Gallbladder (tissue), 1 donor: Measurements from ENCODE around the genes CYBA, MVD and CDT1.

- PRO-cap: no peak
Measured at GRCh38 chr16:88331732-88332597, 50.8 kb upstream of the ZNF469 start.

DNA sequence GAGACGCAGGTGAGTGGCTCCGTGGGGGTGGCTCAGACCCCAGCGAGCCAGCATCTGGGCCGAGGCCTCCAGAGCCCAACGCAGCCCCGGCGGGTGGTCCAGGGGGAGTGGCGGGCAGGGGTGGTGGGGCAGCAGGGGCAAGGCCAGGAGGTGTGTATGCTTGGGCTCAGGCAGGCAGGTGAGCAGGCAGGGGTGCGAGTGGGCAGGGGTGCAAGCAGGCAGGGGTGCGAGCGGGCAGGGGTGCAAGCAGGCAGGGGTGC lies 28.4 kb downstream of the ZNF469 start:
- PRO-cap: no peak

DNA sequence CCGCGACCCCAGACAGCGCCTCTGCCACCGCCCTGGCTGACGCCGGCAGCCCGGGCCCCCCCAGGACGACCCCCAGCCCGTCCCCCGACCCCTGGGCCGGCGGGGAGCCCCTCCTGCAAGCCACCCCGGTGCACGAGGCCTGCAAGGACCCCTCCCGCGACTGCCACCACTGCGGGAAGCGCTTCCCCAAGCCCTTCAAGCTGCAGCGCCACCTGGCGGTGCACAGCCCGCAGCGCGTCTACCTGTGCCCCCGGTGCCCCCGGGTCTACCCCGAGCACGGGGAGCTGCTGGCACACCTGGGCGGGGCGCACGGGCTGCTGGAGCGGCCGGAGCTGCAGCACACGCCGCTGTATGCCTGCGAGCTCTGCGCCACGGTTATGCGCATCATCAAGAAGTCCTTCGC lies 15.8 kb upstream of the ZFPM1 start:
- PRO-cap: no peak

DNA sequence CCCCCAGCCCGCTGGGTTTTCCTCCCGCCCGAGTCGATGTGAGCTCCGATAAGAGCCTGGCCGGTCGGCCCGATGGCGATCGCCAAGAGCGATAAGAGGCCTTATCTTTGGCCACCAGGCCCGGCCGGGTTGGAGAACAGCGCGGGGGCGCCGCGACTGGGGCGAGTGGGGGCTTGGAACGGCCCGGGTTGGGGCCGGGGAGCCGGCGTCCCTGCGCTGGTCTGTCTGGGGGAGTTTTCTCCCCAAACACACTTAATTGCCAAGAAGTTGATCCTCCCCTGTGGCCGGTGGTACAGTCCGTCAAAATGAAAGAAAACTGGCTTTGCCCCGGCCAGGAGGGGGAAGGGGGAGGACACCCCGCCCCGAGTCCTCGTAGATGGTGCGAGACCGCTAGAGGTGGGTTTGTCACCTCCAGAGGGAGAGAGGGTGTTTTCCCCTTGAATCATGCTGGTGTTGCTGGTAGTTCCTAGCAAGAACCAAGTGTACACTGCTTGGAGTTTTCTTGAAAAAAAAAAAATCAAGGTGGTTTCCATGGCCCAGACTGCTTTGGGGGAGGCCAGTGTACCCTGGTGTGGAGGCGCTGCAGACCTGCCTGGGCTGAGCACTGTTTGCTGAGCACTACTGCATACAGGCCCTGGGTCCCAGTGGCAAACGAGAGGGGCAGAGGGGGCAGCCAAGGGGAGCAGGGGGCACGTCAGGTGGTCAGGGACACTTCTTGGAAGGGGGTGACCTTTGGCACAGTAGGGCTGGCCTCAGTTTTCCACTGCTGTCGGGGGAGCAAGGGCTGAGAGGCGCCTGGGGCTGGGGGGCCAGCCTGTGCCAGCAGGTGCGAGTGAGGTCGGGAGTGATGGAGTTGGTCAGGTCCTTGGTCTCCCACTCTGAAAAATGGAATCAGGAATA lies 3.1 kb downstream of the ZFPM1 start:
- PRO-cap: unidirectional peak, minus-strand start at position 227 of the sequence

GRCh38 chr16:88500319-88500886 lies 47.3 kb downstream of the ZFPM1 start:
- PRO-cap: no peak

- PRO-cap: no peak
Measured at GRCh38 chr16:88507144-88507855, 54.2 kb downstream of the ZFPM1 start.

DNA sequence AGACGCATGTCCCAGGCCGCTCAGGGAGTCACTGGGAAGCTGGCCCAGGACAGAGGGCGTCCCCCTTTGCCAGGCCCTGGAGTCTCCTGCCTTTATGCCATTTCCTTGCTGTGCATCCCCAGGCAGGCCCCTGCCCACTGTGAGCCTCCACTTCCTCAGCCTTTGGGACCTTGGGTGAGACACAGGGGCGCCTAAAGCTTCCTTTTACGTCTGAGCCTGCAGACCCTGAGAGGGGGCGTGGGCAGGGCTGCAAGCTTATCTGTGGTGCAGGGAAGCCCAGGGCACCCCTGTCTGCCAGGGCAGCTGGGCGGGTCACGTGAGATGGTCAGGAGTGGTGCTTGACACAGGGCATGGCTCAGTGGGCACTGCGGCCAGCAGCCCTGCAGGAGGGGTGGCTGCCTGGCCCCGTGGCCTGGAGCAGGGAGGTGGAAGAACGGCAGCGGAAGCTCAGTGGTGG lies 54.9 kb upstream of the ZC3H18 start:
- PRO-cap: no peak

DNA sequence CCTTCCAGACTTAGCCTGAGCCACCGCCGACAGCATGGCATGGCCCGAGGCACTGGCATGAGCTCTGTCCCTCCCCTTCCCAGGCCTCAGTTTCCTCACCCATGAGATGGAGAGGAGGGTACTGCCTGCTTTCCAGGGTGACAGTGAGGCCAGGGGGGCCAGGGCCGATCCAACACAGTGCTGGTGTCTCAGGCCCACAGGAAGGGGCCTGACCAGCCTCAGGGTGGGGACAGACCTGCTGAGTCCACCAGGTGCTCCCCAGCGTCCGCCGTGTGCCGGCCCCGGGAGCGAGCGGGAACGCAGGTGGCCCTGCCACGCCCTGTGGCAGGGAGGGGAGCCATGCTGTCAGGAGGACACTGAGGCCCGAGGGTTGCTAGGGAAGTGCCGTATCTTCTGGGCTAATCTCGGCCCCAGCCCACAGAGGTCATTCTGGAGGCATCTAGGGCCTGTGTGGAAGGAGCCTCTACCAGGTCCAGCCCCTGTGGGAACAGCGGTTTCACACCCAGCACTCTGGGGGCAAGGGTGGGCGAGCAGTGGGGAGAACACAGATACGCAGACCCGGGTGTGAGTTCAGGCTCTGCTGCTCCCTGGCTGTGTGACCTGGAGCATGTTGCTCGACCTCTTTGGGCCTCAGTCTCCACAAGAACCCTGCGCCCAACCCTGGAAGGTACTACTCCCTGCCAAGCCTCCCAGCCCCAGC lies 44.1 kb upstream of the ZC3H18 start:
- PRO-cap: no peak

GRCh38 chr16:88528905-88529364 lies 41.3 kb upstream of the ZC3H18 start:
- PRO-cap: no peak

DNA sequence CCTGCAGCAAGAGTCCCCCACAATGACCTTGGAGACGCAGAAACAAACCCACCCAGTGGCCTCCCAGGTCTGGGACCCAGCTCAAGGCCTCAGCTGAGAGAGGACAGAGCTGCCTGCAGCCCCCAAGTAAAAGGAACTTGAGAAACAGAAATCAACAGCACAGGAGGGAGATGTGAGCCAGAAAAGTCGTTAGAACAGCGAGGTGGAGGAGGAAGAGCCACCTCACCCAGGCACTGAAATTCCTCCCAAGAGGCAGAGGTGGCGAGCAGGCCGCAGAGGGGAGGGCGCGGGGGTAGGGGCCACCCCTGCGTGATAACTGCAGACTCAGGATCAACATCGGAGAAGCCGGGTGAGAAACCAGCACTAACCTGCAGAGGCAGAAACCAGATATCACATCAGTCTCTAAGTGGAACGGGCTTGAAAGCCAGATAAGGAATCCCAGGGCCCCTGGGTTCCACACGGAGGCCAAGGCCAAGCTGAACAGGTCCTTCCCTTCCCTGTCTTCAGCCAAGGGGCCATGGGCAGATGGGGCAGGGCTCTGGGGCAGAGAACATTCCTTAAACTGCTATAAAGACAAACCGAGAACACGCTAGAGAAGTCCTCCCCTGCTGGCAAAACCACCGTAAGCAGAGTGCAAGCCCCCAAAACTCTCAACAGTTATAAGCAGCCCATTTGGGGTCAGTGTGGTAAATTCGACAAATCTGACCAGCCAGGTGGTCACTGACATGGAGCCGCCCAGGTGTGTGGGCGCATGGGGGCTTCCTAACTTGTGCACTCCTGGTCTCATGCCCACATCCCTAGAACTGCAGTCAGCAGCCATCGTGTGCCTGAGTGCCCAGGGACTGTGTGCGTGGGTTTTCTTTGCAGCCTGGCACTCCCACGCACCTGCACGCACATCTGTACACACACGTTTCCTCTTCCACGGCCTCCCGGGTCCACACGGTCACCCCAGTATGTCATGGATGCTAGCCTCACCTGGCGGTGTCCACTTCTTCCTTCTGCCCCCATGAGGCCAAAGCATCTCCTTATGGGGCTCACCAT lies 39.2 kb upstream of the ZC3H18 start:
- PRO-cap: no peak

DNA sequence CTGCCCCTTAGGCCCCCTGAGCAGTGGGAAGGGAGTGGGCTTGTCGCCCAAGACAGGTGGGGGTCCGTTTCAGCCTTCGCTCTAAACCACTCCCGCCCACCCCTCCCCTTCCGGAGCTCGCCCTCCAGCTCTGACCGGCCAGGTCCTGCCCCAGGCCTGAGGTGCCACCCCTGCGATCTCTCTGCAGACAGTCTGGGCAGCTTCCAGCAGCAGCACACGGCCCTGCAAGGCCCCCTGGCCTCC lies 37.3 kb upstream of the ZC3H18 start:
- PRO-cap: no peak

GRCh38 chr16:88552669-88553326 lies 17.4 kb upstream of the ZC3H18 start:
- PRO-cap: no peak

GRCh38 chr16:88628634-88629209 lies 9.7 kb upstream of the IL17C start:
- PRO-cap: no peak

- PRO-cap: bidirectional peak, plus-strand start at chr16:88651189, minus-strand start at chr16:88651053; bidirectional peak, plus-strand start at chr16:88651651, minus-strand start at chr16:88651464
Measured at GRCh38 chr16:88650771-88651942, at the start of gene CYBA. Gene CYBA (minus strand): TSS chr16:88651053.

DNA sequence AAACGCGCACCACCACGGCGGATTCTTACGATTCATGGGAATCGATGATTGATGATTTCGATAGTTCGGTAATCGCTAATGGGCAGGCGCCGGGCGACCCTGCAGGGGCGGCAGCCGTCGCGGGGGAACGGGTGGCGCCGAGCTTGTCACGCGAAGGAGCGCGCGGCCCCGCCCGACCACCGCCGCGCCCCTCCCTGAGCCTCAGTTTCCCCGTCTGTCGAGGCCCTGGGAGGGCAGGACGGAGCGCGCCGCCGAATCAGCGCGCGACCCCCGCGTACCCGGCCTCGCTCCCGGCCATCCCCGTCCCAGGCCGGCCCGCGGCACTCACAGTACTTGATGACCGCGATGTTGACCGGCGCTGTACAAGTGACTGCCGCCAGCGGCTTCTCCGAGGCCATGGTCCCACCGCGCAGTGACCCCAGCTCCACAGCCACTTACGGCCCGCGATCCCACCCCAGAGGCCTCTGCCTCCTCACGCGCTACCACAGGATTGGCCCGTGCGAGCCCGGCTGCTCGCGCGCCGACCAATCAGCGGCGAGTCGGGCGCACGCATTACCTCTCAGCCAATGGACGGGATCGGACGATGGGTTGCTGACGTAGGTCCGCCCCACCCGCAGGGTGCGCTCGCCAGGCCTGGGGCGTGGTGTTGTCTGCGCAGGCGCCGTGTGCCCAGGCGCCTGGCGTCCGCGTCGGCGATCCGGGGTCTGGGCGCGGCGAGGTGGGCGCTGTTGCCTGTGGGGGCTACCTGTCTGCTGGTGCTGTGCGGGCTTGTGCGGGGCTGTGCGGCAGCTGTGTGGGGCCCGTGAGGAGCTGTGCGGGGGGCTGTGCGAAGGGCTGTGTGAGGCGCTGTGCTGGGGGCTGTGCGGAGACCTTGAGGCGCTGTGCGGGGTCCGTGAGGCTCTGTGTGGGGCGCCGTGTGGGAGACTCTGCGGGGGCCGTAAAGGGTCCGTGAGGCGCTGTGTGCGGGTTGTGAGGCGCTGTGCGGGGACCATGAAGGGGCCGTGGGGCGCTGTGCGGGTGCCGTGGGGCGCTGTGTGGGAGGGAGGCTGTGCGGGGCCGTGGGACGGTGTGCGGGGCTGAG lies at the start of gene MVD:
Gene MVD (minus strand): TSS at position 409 of the 1,081 bp plus-strand sequence.
- PRO-cap: bidirectional peak, plus-strand start at position 672 of the sequence, minus-strand start at position 368 of the sequence

DNA sequence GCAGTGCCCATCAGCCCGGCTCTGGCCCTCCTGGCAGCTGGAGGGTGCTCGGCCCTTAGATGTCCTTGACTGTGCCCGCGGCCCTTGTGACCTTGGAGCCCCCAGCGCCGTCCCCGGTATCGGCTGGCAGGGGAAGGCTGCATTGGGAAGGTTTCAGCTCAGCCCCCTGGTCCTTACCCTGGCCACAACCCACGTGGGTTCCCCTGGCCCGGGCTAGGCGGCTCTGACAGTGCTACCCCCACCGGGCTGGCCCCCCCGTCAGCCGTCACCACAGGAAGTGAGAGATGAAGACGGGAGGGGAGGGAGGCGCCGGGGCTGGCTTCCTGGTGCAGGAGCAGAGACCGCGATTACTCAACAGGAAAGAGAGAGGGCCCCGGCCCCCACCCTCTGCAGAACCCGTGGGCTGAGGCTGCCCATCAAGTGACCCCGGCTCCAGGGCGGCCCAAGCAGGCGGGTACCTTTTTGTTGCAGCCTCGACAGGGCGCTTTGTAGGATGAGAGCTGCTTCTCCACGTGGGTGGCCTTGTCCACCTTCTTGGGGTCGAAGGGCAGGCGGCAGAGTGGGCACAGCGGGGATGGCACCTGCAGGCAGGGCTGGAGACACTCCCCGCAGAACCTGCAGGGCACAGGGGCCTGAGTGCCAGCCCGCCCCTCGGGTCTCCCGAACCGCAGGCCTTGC lies 5.3 kb downstream of the RNF166 start:
- PRO-cap: no peak

DNA sequence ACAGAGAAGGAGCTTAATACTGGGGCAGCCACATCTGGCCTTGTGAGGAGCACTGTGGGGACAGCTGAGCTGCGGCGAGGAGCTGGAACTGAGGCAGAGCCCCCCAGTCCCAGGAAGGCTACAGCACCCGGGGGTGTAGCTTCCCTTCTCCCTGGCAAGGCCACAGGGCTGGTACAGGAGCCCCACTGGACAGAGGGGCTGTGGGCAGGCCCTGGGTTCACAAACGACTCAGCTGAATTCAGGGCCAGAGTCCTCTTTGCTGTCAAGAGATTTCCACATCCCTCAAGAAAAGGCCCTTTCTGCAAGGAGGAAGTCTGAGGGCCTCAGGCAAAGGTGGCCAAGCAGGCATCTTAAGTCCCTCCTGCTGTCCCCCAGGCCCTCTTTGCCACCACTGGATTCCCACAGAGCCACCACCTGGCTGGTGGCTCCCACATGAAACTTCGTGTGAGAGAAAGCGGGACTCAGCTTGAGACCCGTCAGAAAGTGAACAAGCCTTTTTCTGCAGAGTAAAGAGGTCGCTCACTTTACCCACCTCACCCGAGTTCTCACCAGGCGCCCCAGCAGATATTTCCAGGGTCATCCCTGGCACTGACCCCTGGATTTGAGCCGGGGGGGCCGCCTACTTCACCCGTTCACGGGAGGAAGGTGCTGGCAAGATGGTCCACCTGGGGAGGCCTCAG lies 3.8 kb downstream of the RNF166 start:
- PRO-cap: no peak

DNA sequence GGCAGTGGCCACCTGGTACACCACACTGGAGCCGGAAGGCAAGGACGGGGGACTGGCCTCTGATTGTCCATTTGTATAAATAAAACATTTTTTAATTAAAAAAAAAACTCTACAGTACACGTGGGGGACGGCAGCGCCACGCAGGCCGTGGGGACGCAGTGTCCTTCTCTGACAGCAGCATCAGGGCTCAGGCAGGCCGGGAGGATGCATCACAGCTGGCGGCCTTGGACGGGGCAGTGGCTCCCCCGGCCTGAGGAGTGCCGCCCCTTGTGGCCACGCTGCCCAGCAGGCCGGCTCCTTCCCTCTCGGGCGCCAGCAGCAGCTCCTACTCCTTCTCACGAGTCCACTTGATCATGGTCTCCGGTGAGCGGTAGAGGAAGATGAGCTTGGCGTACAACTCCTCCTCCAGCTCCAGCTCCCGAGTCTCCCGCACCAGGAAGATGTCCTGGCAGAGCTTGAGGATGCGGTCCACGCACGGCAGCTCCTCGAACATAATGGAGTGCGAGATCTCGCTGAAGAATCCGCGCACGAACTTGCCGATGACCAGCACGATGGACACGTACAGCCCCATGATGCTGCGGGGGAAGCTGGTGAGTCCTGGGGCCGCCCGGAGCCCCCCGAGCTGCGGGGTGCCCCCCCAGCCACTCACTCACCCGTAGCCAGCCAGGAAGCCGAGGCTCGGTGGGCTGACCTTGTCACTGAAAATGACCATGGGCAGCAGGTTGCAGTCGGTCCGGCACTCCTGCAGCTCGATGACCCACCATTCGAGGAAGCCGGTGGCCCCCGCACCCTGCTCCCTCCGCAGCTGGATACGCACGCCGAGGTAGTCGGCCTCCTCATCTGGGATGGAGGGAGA lies 9.2 kb downstream of the CTU2 start:
- PRO-cap: no peak

DNA sequence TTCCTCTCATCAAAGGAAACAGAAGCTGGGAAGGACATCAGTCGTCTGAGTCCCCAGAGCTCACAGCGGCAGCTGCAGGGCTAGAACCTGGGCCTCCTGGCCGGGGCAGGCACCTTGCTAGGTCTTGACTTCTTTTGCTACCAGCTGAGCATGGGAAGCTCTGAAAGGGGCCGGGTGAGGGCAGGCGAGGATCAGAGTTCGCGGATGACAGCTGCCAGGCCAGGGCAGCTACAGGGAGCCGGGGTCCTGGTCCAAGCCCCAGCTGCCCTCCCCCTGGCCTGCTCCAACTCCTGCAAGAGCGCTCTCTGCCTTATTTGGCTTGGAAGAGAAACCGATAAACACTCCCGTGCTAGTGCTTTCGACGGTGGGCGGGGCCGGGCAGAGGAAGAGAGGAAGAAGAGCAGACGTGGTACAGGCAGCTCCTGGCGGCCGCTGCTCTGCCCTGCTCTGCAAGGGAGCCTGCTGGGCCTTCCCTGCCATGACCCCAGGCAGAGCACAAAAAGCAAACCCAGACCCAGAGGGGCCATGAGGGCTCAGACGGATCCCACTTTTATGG lies 25.8 kb downstream of the PIEZO1 start:
- PRO-cap: unidirectional peak, plus-strand start at position 403 of the sequence

DNA sequence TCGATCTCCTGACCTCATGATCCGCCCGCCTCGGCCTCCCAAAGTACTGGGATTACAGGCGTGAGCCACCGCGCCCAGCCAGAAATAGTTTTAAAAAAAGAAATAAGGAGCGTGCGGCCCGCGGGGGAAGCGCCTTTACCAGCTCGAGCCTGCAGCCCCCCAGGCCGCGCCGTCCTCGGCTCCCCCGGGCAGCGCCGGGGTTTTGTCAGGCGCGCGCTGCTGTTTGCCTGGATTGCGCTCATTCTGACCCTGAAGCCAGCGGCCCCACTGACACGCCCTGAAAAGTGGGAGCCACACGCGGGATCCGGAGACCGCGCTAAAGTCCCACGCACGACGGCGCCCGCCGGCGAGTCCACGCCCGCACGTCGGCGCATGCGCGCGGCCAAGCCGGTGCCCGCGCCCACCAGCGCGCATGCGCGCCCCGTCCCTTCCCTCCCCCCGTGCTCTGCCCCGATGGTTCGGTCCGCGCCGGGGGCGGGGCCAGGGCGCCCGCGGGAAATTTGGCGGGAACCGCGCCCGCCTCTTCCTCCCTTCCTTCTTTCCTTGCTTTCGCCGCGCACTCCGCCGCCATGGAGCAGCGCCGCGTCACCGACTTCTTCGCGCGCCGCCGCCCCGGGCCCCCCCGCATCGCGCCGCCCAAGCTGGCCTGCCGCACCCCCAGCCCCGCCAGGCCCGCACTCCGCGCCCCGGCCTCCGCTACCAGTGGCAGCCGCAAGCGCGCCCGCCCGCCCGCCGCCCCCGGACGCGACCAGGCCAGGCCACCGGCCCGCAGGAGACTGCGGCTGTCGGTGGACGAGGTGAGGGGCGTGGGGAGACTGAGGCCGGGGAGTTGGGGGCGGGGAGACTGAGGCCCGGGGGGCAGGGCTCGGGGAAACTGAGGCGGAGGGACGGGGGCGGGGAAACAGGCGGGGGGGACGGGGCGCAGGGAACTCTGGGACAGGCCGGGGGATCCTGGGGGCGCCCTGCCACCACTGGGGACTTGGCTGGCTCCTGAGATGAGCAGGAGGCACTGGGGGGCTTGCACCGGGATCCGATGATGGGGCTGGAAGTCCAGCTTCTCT lies at the start of gene CDT1:
Gene CDT1 (plus strand): TSS at position 527 of the 1,061 bp plus-strand sequence.
- PRO-cap: bidirectional peak, plus-strand start at position 527 of the sequence, minus-strand start at position 353 of the sequence